Osteoblast (primary cell): ENCODE measurements around a stretch of chr1.

DNA sequence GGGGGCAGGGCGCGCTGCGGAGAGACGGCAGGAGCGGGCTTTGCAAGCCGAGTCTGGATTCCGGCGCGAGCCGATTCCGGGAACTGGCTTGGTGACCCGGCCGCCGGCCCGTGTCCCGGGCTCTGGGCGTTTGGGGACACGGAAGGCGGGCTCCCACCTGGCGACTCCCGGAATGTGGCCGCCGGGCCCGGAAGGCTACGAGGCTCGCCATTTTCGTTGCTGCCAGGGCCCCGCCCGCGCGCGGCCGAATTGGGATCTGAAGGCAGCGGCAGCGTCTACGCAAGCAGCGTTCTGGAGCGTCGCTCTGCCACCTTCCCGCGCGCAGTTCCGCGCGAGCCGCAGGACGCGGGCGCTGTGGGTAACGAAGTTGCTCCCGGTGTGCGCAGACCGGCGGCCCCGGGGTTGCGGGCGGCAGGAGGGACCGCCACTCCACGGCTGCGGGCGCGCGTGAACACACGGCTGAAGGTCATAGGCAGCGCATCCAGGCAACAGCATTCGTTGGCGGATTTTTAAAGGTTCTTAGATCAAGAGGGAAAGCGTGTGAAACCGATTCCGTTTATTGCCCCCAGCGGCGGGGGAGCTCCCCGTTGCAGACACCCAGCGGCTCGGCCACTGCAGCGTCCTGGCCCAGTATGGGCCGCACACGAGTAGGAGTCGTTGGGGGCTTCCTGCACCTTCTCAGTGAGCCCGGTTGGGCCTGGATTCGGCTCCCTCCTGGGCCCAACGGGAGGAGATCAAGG is 5.3 kb upstream of the PRDM16 start:
- CAGE, long polyA plus RNA = no peak
- RRBS = 50% methylated on average over 15 of the region's 82 CpGs

GRCh38 chr1:3067319-3067901 is 1.6 kb upstream of the PRDM16 start:
- CAGE, long polyA plus RNA = no peak
- RRBS = 92% methylated on average over 2 of the region's 51 CpGs

DNA sequence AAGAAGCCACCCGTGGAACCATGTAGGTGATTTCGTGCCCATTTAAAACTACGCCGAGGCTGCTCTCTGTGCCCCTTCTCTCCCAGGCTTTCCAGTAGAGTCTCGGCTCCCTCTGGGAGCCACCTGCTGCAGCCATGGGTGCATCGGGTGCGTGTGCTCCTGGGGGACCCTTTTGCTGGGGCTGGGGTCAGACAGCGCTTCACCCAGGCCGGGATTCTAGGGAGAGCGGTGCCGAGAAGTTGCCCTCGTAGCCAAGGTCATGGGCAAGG is 27.8 kb downstream of the PRDM16 start:
- CAGE, long polyA plus RNA = no peak
- RRBS = no CpG with 5 or more reads among the region's 12 CpGs

DNA sequence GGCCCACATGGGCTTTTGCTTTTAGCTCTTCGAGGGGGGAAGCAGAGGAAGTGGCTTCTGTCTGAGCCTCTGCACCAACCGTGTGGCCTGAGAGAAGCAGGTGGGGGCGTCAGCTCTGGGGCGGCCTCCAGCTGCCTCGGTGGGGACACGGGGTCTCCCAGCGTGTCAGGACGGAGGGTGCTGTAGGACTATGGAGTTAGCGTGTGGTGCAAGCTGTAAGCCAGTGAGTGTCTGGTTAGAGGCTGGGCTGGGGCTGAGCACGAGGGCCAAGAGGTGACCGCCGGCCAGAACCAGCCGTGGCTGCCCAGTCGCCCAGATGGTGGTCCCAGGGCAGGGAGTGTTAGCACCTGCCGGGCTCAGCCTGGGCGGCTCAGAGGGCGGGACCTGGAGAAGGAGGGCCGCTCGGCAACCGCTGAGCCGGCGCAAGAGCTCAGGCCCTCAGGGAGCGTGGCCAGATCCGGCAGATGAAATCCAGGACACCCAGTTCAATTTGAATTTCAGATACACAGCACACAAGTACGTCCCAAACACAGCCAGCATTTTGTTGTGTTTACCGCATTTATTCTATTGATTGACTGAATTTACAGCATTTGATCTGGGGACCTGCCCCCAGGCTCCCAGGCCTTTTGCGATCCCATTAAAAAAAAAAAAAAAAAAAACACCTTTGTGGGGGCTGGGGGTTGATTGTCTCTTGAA is 87.9 kb downstream of the PRDM16 start:
- CAGE, long polyA plus RNA = no peak
- RRBS = 87% methylated on average over 13 of the region's 27 CpGs

DNA sequence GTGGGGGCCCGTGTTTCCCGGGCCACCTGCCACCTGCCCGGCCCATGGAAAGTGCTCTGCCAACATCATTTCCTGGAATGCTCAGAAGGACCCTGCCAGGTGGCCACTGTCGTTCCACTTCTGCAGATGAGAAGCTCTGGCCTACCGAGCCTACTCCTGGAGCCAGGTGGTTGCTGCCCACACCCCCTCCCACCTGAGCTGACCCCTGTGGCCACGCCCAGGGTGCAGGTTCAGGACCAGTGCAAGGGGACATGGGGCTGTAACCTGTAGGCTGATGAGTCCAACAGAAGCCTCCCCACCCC is 99.7 kb downstream of the PRDM16 start:
- CAGE, long polyA plus RNA = no peak
- RRBS = no CpG with 5 or more reads among the region's 6 CpGs

DNA sequence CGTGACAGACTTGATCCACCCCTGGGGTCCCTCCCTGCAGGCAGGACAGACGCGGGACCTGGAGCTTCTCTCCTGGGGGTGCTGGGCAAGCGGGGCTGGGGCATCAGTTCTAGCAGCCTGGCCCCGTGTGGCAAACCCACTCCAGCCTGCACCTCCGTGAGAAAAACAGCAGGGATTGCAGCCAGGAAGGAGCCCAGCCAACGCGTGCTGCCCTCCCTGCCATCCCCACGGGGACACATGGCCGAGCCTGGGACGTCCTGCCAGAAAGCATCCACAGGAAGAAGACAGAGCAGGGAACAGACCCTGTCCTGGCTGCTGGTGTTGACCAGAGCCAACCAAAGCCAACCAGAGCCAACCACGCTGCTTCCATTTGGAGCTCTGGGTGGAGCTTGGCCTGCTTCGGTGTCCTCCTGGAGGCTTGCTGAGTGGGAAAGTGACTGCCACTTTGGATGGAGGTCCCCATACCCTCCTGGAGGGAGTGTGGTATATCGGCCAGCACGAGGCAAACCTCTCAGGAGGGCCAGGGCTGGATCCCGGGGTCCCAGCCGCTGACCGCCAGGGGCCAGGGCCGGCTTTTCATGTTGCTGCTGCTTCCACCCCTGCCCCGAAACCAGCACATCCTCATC is 80.8 kb upstream of the ARHGEF16 start:
- CAGE, long polyA plus RNA = no peak
- RRBS = 70% methylated on average over 4 of the region's 20 CpGs

DNA sequence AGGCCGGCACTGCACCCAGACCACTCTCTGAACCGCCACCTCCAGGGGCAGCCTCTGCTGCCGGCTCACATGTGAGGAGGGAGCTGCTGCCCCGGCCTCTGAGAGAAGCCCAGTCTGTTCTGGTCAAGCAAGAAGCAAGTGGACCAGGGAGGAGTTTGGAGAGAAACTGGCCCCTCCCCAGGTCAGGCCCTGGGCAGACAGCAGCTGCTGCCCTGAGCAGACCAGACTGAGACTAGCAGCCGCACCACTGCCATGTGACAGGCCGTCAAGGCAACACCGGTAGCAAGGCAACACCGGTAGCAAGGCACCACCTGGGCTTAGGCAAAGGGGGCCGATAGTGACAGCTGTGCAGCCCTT is 50.3 kb downstream of the ARHGEF16 start:
- CAGE, long polyA plus RNA = no peak
- RRBS = 62% methylated on average over 4 of the region's 9 CpGs

GRCh38 chr1:3545960-3546236 is 65.4 kb downstream of the MEGF6 start:
- CAGE, long polyA plus RNA = no peak
- RRBS = no CpG with 5 or more reads among the region's 5 CpGs

DNA sequence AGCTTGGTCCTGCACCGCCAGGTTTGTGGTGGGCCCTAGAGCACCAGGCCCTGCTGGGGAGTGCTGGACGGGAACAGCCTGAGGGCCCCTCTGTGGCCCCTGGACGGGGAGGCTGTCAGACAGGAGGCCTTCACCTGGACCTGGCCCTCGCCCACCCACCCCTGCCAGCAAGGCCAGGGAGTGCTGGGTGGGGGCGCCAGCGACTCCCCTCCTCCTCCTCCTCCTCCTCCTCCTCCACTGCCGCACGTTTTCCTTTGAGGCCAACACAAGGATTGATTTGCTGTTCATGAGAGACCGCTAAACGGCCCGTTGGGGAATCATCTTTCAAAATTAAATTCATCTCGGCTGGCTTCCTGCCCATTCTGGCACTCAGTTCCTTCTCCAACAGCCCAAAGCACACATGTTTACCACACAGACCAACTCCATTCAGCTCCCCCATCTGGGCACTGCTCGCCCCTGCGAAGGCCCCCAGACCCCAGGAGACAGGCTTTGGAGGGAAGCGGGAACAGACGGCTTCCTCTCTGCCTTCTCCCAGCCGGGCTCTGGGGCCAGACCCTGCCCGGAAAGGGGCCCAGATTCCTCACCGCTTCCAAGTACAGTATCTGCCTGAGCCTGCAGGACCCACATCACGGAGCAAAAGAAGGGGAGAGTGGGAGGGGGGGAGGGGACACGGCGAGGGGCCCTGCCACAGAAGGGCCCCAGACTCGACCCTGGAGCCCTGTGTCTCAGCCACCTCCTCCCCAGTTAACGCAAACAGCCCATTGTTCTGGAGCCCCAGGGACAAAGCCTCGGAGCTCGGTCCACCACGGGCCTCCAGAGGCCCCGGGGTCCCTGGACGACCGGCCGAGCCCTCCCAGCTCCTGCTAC is 808 bp downstream of the MEGF6 start:
- CAGE, long polyA plus RNA = no peak
- RRBS = 0% methylated on average over 1 of the region's 31 CpGs

GRCh38 chr1:3690327-3690798 is 38.0 kb downstream of the TP73 start:
- CAGE, long polyA plus RNA = no peak
- RRBS = 86% methylated on average over 6 of the region's 25 CpGs

DNA sequence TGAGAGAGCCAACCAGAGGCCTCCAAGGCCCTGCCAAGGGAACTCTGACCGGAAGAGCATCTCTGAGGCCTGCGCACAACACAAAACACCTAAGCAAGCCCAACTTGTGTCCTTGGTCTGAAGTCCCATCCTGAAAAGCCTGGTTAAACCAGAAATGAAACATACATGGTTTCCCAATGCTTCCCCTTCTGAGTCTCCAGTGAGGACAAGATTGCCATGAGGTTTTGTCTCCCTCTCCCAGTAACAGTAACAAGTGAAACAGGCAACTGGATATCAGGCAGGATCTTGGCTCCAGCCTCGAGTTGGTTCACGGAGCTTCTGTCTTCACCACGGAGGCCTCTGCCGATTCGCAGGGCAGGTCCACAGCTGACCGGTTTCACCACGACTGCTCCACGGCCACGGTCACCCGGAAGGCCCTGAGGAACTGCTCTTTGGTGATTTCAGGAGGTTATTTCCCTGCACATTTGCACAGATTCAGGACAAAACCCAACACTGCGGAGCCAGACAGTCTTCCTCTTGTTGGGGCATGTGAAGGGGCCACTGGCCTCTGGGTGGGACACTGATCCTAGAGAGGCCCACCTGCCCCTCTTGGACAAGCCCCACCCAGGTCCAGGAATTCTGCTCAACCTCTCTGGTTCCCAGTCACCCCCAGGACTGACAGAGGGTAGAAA is 14.1 kb upstream of the CCDC27 start:
- CAGE, long polyA plus RNA = no peak
- RRBS = no CpG with 5 or more reads among the region's 13 CpGs

- CAGE, long polyA plus RNA = no peak
- RRBS = no CpG with 5 or more reads among the region's 11 CpGs
Observed at GRCh38 chr1:3809941-3810646, 13.8 kb upstream of the LRRC47 start.

GRCh38 chr1:3856436-3856740 is 623 bp downstream of the CEP104 start:
- CAGE, long polyA plus RNA = no peak
- RRBS = 0% methylated on average over 3 of the region's 18 CpGs

DNA sequence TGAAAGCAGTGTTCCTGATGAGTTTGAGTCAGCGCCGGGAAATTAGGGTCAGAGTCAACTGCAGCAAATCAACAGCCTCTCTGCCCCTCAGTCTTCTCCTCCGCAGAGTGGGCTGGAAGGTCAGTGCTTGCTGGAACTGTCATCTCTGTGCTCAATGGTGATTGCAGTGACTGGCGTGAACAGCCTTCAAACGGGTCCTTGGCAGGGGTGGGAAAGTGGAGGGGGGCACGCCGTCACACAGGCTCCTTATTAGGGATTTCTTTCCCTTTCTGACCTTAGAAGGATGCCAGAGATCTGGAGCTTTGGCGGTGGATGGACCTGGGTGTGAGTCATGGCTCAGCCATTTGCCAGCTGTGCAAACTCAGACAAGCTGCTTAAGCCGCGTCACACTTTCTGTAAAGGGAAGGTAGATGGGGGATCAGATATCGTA is 48.1 kb upstream of the C1orf174 start:
- CAGE, long polyA plus RNA = no peak
- RRBS = 94% methylated on average over 2 of the region's 11 CpGs

DNA sequence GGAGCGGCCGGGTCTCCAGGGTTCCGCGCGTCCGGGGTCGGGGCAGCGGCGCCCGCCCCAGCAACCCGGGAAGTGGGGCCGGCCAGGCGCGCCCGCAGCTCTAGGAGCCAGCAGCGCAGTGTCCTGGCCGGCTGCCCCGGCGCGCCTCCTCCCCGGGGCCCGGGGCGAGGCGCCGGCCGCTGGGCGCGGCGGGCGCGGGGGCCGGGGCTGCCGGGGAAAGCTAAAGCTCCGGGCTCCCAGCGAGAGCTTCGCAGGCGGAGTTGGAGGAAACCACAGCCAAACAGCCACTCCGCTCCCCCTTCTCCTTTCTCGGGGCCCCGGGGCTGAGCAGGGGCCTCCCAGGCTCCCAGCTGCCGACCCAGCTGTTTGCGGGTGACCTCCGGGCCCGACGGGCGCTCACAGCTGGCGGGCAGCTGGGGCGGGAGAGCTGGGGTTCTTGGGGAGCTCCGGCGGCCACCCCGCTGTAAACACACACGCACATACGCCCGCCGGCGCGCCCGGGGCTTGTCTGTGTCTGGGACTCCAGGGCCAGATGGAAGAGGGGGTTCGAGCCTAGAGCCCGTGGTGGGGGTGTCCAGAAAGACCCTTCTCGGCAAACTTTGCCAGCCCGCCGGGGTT is 1.3 kb downstream of the AJAP1 start:
- CAGE, long polyA plus RNA = no peak
- RRBS = 3% methylated on average over 34 of the region's 63 CpGs

DNA sequence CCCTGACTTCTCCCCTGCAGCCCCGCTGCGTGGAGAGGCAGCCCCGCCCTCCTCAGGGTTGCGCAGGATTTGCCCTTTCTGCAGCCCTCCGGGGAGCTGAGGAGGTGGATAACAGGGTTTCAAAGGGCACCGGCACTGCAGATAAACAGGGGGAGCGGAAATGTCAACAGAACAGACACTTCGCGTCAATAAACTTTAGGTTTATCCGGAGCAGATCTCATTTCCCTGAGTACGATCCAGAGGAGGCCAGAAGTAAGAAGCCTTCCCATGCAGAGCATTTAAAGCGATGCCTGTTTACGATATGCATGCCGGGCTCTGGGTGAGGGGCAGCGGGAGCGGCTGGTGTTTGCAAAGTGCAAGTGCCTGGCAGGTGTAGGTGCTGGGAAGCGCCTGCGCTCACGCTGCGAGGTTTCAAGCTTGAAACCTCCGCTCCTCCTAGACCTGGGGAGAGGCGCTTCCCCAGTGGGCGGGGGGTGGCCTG is 56.6 kb downstream of the AJAP1 start:
- CAGE, long polyA plus RNA = no peak
- RRBS = 15% methylated on average over 9 of the region's 23 CpGs

DNA sequence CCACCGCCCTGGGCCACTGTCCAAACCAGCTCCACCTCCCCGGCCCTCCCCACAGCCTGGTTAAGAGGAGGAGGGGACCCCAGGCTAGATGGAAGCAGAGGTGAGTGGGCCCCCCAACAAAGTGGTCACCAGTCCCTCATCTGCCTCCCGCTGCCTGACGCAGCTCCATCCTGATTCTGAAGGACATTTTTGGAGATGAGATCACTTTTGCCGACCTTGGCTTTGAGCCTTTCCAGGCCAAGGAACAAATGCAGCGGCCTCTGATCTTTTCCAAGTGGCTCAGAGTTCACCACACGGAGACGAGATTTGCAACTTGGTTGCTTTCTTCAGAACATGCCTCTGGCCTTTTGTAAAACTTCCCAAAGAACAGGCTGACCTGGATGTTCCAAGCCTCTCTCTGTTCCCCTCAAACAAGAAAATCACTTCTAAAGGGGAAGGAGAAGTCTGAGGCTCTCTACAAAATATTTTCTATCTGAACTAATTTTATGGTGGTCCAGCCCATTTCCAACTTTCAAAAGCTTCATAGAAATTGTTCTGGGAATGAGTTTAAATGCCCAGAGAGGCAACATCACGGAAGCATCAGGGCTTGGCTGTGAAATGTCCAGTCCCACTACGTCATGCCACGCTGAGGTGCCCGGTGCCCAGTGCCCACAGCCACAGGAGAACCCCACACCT is 223.0 kb downstream of the NPHP4 start:
- CAGE, long polyA plus RNA = no peak
- RRBS = no CpG with 5 or more reads among the region's 12 CpGs

DNA sequence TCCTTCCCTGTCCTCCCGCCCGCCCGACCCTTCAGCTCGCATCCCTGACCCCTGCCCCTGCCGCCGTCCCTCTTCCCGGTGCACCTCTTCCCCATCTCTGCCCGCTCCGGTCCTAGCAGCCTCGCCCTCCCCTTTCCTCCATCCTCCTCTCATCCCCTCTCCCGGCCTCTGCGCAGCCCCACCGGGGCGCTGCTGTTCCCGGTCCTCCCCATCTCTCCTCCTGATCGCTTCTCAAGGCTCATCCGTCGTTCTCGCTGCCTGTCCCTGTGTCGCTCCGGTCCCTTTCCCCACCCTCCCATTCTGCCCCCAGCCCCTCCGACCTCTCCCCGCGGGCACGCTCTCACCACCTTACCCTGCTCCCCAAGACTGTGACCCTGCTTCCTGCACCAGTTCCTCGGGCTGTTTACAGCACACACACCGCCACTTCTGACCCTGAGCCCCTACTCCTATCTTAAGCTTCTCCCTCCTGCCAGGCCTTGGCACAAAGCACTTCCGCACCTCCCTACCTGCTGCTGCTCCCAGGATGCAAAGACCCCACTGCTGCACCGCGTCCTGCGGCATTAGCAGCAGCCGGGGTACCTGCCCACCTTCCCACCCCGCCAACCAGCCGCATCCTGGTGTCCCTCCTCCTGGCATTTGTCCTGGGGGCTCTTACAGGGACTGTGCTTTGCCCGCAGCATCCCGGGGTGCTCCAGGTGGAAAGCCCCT is 939 bp upstream of the NPHP4 start:
- CAGE, long polyA plus RNA = no peak
- RRBS = 4% methylated on average over 14 of the region's 36 CpGs

GRCh38 chr1:6183032-6183504 is 2.9 kb upstream of the CHD5 start:
- CAGE, long polyA plus RNA = no peak
- RRBS = no CpG with 5 or more reads among the region's 11 CpGs

DNA sequence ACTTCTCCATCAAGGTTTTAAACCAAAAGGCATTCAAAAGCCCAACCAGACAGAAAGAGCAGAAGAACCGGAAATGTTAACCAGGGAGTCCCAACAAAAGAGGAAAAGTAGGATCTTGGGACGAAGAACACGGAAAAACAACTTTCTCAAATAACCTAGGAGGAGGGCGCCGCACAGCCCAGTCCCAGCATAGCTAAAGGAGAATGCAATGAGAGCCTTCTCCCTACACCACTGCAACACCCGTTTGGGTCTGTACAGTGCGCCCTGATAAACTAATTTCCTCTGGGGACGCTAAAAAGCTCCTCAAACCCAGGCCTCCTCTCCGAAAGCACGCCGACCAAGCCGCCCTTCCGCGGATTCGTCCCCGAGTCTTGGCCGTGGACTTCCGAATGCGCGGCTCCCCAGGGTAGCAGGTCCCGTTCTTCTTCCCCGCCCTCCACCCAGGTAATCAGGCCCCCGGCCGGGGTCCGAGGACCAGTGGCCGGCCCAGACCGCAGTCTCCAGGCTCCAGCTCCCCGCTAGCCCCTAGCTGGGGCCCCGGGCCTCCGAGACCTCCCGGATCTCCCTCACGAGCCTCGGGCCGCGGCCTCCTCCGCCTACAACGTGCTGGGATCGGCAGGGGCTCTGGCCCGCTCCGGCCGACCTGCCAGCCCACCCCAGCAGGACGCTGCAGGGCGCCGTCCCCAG is 456 bp downstream of the RPL22 start:
- CAGE, long polyA plus RNA = no peak
- RRBS = 2% methylated on average over 17 of the region's 44 CpGs